Prostate gland (tissue), 2 donors: ENCODE measurements around a stretch of chr7.

DNA sequence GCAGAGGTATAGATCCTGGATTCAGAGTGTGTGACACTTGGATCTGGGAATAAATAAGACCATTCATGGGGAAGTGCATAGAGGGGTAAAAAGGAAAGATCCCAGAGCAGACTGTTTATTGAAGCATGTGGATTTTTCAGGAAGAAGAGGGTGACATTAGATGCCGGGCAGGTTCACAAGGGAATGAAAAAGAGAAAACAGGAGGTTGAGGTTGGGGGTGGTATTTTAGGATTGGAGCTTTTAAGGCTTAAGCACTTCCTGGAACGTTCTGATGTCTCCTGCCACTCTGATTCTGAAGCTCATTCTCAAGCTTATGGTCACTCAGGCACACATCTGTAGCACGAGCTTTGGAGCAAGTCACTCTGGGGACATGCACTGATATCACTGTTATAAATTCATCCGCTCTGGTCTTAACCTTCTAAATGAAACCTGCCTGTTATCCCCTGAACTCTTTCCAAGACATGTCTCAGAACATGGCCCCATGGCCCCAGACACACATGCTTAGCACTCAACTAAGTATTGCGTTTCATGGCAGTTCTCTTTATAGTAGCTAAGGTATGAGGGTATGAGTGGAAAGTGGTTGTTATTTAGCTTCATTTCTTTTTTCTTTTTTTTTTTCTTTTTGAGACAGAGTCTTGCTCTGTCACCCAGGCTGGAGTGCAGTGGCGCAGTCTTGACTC lies 5.9 kb upstream of the ZC3HAV1L start:
- PRO-cap: no peak
- RAMPAGE, long total RNA, 2 experiments: no peak in any of the 2 experiments

GRCh38 chr7:139078678-139079479 lies 30.6 kb downstream of the ZC3HAV1 start:
- PRO-cap: no peak
- RAMPAGE, long total RNA, 2 experiments: no peak in any of the 2 experiments

DNA sequence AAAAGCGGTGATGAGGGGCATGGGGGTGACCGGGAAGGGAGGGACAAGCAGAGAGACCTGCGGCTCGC lies 1.2 kb downstream of the ZC3HAV1 start:
- PRO-cap: unidirectional peak, plus-strand start at position 28 of the sequence
- RAMPAGE, long total RNA, 2 experiments: no peak in any of the 2 experiments

DNA sequence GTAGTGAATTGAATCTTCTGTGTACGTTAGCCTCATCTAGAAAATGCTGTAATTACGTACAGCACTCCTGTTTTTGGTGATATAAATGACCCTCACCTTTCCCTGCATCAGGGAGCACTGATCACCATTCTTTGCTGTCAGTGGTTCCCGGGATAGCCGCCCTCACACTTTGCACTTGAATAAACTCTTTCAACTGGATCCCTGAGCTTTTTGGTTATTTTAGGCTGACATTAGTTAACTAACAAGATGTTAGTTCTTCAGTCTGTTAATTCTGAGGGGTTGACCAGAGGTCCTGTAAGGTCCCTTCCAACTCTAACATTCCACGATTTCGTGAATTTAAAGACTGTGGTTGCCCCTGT lies 693 bp upstream of the TTC26 start:
- PRO-cap: no peak
- RAMPAGE, long total RNA, 2 experiments: no peak in any of the 2 experiments

GRCh38 chr7:139362146-139362892 lies 2.6 kb downstream of the LUC7L2 start:
- PRO-cap: no peak
- RAMPAGE, long total RNA, 2 experiments: no peak in any of the 2 experiments

DNA sequence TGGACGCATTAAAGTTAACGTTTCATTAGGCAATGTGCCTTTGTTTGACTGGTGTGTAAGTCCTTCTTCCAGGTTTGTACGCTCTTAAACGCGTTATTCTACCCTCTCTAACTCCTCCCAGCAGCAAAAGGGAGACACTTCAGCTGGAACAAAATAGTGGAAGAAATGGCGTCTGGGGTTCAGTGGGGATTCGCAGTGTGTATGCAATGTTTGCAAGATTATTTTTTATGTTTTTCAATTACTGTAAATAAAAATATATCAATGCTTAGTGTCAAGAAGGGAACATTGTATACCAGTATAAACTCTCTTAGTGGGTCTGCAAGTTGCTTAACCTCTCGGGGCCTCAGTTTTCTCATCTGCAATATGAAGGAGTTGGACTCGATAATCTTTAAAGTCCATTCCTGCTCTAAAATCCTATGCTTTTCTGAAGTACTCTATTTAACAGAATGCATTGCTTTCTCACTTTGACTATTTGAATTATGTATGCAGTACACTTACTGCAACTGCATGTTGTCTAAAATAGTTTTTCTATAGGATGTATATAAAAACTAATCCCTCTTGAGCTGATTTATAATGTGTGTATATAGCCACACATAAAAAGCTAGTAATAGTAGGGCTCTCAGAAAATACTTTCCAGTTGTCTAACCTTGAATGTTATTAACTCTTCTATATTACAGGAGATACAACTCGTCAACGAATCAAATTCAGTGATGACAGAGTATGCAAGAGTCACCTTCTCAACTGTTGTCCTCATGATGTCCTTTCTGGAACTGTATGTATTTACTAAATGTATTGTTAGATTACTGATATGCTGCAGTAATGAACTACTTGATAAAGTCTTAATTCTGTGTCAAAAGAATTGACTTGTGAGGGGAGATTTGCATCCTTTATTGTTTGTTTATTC lies 15.9 kb downstream of the LUC7L2 start:
- PRO-cap: no peak
- RAMPAGE, long total RNA, 2 experiments: no peak in any of the 2 experiments

DNA sequence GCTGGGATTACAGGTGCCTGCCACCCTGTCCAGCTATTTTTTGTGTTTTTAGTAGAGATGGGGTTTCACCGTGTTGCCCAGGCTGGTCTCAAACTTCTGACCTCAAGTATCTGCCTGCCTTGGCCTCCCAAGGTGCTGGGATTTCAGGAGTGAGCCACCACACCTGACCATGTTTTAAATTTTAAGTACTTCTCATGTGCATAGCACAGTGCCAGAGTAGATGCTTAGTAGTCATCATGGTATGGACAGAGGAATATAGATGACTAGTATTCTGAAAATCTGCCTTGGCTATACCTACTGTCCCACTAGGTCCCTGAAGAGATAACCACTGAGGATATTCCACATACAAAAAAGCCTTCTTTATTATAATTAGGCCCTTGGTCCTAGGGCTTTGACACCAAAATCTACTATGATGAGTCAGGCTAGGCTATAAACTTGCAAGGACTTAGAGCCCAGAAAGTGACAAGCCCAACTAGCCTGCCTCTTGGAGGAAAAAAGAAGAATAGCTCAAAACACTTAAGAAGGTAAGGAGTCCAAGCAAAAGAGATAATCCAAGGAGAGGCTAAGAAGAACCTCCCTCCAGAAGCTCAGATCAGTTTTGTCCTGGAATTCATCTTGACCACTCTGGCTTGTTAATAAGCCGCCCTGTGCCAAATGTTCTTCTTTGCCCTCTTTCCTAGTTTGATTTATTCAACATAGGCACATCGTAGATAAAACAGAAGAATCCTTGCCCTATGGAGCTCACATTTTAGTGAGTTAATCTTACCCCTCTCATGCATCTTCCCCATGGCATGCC lies 34.1 kb downstream of the LUC7L2 start:
- PRO-cap: no peak
- RAMPAGE, long total RNA, 2 experiments: no peak in any of the 2 experiments

- PRO-cap: no peak
- RAMPAGE, long total RNA, 2 experiments: no peak in any of the 2 experiments
These were observed 56.5 kb downstream of the KLRG2 start for GRCh38 chr7:139426802-139427569.

- PRO-cap: no peak
- RAMPAGE, long total RNA, 2 experiments: no peak in any of the 2 experiments
These were observed 924 bp downstream of the KLRG2 start for GRCh38 chr7:139482689-139482809.

- PRO-cap: no peak
- RAMPAGE, long total RNA, 2 experiments: no peak in any of the 2 experiments
These were observed 117.3 kb downstream of the HIPK2 start for GRCh38 chr7:139660498-139660918.

DNA sequence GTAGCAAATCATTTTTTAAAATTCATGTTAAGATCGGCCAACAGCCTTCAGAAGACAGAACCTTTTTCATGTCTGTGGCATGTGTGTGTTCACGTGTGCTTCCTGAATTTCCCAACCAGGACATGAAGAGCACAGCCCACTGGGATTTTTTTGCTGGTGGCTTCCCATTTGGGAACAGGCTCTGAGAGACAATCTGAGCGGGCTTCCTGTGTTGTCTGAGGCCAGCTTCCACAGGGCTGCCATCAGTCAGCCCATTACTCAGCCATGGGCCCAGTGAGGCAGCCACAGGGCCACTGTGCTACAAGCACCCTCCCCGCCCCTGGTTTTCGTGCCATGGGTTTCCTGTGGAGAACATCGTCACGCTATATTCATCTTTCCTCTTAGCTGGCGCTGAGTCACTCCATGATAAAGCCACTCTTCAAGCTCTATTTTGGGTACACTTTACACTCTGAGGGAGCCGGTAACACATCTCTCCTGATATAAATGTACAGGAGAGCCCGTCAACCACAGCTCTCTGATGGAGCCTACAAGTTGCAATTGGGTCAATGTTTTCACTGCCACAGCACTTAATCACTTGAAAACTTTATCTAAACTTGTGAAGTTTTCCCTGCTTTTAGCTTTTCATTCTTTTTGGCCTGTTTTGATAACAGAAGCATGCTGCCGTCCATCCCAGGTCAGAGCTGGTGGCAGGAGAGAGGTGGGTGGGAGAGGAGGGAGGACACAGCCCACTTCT lies 97.0 kb downstream of the HIPK2 start:
- PRO-cap: no peak
- RAMPAGE, long total RNA, 2 experiments: no peak in any of the 2 experiments

- PRO-cap: no peak
- RAMPAGE, long total RNA, 2 experiments: no peak in any of the 2 experiments
These were observed 95.7 kb downstream of the HIPK2 start for GRCh38 chr7:139681974-139682560.

- PRO-cap: no peak
- RAMPAGE, long total RNA, 2 experiments: no peak in any of the 2 experiments
These were observed 25.2 kb downstream of the HIPK2 start for GRCh38 chr7:139752344-139753207.

GRCh38 chr7:139761991-139762815 lies 15.6 kb downstream of the HIPK2 start:
- PRO-cap: no peak
- RAMPAGE, long total RNA, 2 experiments: no peak in any of the 2 experiments

GRCh38 chr7:140230558-140230809 lies 53.7 kb upstream of the KDM7A start:
- PRO-cap: bidirectional peak, plus-strand start at chr7:140230744, minus-strand start at chr7:140230652
- RAMPAGE, long total RNA, 2 experiments: no peak in any of the 2 experiments

- PRO-cap: no peak
- RAMPAGE, long total RNA, 2 experiments: no peak in any of the 2 experiments
These were observed 49.2 kb downstream of the SLC37A3 start for GRCh38 chr7:140348968-140349619.

GRCh38 chr7:140455627-140456090 lies 23.6 kb downstream of the MKRN1 start:
- PRO-cap: no peak
- RAMPAGE, long total RNA, 2 experiments: no peak in any of the 2 experiments

DNA sequence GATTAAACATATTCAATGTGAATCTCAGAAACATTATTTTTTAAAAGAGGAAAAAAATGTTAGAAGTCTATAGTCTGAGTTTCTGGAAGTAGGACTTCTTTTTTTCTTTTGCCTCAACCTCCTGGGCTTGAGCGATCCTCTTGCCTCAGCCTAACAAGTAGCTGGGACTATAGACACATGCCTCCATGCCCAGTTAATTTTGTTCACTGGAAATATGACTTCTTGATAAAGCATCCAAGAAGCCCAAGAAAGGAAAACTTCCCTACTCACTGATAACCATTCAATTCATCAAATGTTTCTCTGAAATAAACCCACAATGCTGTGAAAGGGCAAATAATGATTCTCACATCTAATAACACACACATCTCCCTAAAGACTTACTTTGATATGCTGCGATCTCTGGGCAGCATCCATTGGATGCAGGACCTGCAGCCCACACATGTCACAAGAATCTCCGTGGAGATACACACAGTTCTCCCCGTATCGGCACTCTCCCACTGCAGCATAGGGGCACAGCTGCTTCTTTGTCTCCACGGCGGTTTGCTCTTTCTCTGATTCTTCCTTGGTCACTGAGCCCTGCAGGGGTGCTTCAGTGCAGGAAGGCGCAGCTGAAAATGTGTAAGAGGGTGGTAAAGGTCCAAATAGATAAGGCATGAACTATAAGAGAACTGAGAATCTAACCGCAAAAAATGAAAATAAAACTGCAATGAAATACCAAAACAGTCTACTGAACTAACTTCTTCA lies 20.5 kb downstream of the MKRN1 start:
- PRO-cap: no peak
- RAMPAGE, long total RNA, 2 experiments: no peak in any of the 2 experiments

DNA sequence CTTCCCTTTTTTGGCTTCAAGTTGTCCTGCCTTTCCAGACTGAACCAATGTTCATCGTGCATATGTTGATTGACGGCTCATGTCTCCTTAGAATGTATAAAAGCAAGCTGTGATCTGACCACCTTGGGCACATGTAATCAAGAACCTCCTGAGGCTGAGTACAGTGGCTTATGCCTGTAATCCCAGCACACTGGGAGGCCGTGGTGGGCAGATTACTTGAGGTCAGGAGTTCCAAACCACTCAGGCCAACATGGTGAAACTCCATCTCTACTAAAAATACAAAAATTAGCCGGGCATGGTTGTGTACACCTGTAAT lies 9.2 kb upstream of the MKRN1 start:
- PRO-cap: no peak
- RAMPAGE, long total RNA, 2 experiments: no peak in any of the 2 experiments

DNA sequence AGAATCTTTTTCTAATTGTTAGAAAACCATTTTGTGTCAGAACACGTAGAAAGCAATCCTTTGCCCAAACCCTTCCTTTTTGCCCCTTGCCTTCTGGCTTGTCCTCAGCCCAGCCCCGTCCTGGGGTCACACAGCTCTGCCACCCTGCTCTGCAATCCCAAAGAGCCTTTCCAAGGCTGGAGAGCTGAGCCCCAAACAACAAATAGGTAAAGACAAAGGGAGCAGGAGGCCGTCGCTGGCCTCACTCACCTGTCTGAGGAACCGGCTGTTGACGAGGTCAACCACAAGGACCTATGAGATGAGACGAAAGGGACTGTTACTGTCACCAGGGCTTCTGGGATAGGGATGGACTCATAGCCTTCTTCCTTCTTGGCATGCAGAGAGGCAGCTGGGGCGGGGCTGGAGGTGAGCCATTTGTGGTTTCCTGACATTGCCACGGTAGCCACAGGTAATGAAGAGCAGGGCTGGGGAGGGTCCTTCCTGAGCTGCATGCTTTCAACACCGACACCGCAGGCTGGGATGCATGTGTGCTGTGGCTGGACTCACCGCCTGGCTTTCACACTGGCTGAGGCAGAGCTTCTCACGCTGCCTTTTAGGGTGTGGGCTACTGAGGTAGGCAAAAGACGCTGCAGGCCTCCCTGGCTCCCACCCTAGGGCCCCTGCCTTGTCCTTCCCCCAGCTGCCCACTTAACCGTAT lies 46.3 kb upstream of the MKRN1 start:
- PRO-cap: no peak
- RAMPAGE, long total RNA, 2 experiments: no peak in any of the 2 experiments